Metastatic Liver Carcinoma in the Lung (tissue), 2 donors: ENCODE data around the gene PRKCZ.

GRCh38 chr1:1563817-1565036 lies 10.4 kb downstream of the SSU72 start:
- PRO-cap, 2 experiments: no peak in any of the 2 experiments

- PRO-cap, 2 experiments: no peak in any of the 2 experiments
Measured at GRCh38 chr1:1599042-1599902, 663 bp downstream of the FNDC10 start.

DNA sequence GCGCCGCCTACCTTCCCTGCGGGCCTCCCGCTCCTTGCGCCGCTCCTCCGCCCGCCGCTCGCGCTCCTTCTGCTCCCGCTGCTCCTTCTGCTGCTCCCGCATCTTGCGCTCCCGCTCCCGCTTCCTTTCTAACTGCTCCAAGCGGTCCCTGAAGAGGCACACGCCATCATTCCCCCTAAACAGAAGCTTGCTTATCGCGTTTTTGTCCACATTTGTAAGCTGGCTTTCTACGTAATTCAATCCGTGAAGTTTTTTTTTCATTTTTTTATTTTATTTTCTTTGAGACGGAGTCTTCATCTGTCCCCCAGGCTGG lies 11.9 kb downstream of the CDK11A start:
- PRO-cap, 2 experiments: no peak in any of the 2 experiments

- PRO-cap, 2 experiments: peak in 1 of 2 experiments; most common plus-strand start chr1:1758290 (in 1); most common minus-strand start chr1:1758122 (in 1)
Measured at GRCh38 chr1:1757290-1758530, 20.6 kb downstream of the NADK start.

- PRO-cap, 2 experiments: no peak in any of the 2 experiments
Measured at GRCh38 chr1:1775231-1775949, 2.9 kb downstream of the NADK start.

- PRO-cap, 2 experiments: peak in 1 of 2 experiments; most common minus-strand start chr1:1890432 (in 1)
Measured at GRCh38 chr1:1889671-1890677, 913 bp downstream of the GNB1 start.

DNA sequence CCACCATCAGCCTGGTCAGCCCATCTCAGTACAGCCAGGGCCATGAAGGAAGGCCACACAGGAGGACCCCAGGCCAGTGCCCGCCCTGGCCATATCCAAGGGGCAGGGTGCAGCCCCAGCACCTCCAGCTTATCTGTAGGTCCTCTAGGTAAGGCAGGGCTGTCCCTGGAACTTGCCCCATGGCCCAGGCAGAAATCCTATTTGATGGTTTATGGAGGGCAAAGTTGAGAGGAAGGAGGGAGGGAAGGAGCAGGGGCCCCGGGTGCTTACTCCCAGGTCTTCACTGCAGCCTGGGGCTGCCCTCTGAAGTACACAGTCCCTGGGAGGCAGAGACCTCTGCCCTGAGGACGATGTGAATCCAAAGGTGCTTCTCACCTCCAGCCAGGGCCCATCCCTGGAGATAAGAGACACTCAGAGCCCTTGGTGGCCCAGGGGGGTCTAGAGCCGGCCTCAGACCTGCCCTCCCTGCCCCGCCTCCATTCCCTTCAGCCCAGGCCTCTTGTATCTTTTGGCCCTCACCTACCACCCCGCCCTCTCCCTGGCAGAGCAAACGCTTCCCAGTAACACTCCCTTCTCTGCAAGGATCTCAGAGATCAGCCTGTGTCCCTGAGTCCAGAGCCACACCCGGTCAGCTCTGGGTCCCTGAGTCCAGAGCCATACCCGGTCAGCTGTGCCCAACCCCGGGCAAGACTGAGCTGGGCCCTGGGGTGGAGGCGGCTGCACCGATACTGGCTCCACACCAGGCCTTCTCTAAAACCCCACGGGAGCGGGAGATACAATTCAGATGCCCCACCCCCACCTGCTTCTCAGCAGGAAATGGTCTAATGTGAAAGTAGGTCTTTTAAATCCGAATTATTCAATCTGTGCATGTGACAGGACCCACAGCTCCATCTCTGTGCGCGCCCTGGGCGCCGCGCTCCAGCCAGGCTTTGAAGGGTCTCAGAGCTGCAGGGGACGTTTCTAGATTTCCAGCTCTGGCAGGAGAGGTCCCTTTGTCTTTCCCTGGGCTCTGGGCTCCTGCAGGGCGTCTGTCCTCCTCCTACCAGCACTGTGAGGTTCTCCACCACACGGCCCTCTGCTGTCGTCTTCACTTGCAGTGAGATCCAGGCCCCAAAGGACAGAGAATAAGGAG lies 3.6 kb upstream of the GNB1 start:
- PRO-cap, 2 experiments: no peak in any of the 2 experiments

DNA sequence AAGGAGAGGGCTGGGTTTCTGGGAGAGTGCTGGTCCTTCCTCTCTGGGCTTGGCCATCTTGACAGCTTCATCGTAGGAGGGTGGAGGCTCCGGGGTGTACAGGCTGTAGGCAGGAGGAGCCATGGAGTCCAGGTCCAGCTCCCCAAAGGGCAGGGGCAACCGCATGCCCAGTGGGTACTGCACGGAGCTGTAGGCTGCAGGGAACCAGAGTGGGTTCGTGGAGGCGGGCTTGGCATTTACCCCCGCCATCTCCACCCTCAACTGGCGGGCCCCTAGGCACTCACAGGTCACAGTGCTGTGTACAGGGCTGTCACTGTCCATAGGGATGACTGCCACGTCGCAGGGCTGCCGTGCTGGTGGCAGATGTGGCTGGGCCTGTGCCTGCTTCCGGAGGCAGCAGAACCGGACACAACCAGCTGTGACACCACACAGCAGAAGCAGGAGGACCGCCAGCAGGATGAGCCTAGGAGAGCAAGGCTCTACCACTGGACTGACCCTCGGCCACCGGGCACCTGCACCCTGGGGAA lies 1.0 kb downstream of the TMEM52 start:
- PRO-cap, 2 experiments: no peak in any of the 2 experiments

DNA sequence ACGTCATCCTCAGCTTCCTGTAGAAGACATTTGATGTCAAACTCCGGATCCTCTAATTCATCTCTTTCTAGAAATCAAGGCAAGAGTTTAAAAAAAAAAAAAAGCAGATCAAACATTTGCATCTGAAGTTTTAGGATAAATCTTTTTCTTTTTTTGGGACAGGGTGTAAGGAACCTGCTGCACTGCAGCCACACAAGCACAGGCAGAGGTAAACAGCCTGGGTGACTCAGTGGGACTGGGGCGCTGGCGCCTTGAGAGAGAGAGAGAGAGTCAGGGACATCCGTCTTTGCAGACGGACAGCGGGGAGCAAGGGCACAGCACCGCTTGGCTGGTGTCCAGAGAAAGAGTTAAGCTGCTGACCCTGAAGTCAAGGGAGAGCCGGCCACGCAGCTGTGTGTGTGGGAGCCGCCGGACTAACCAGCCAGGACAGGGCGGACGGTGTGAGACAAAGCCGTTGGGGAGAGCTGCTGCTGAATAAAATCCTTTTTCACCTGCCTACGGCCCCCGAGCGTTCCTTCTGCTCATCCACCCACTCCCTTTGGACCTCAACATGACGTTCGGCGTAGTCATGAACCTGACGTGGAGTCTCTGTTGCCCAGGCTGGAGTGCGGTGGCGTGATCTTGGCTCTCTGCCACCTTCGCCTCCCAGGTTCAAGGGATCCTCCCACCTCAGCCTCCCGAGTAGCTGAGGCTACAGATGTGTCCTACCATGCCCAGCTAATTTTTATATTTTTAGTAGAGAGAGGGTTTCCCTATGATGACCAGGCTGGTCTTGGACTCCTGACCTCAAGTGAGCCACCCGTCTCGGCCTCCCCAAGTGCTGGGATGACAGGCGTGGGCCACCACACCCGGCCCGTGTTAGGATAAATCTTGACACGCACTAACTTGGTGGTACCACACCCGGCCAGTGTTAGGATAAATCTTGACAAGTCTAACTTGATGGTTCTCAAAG lies 14.4 kb downstream of the CFAP74 start:
- PRO-cap, 2 experiments: no peak in any of the 2 experiments

DNA sequence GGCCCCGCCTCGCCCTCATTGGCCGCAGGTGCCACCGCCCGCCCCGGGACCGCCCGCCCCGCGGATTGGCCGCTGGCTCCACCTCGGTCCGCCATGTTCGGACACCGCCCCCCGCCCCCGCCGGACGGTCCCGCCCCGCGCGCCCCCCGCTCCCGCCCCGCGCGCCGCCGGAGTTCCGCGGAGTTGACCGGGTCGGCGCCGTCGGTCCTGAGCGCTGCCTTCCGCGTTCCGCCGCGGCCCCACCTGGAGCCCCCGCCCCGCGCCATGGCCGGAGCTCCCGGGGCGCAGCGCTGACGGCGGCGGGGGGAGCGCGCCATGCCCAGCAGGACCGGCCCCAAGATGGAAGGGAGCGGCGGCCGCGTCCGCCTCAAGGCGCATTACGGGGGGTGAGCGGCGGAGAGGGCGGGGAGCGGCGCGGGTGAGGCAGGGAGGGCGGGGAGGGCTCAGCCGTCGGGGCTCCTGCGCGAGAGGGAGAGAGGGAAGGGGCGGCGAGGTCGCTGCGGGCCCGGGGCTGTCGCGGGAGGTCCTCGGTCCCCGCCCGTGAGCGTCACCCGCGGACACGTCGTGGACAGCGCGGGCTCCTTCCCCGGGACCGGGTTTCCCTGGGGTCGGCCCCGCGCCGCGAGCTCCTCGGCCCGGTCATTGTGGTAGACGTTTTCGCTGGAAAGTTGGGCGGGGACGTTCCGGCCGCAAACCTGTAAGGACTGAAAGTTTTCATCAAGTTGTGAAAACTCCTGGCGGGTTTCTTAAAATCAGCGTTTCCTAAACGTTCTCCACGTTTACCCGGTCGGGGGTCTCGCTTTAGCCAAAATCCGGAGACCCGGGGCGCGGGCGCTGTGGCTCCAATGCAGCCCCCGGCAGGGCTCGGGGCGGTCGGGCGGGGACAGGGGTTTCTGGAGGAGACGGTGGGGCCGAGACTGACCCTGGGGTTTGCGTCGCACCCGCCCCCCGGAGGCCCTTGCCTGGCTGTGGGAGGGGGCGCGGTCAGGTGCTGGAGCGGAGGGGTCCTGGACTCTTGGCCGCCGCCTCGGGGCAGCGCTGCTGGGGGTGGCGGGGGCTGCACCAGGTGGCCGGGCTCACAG lies at the start of gene PRKCZ:
Gene PRKCZ, plus strand, starts transcription at position 96 of the 1,082 bp plus-strand sequence.
- PRO-cap, 2 experiments: peak in 2 of 2 experiments; most common plus-strand start position 180 of the sequence (in 2)

- PRO-cap, 2 experiments: peak in 2 of 2 experiments; most common plus-strand start chr1:2133669 (in 1); most common minus-strand start chr1:2133109 (in 2)
Measured at GRCh38 chr1:2132805-2133842, 61.4 kb downstream of the FAAP20 start.

DNA sequence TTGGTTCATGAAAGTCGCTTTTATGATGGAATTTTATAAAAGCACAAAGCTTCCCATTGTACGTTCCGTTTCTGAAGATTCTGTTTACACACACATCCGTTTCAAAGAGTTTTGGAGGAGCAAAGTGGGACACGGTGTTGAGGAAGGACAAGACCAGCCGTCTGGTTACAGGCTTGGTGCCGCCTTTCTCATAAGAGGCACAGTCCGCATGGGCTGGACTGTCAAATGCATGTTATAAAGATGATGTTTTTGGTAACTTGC lies 60.3 kb downstream of the FAAP20 start:
- PRO-cap, 2 experiments: no peak in any of the 2 experiments

DNA sequence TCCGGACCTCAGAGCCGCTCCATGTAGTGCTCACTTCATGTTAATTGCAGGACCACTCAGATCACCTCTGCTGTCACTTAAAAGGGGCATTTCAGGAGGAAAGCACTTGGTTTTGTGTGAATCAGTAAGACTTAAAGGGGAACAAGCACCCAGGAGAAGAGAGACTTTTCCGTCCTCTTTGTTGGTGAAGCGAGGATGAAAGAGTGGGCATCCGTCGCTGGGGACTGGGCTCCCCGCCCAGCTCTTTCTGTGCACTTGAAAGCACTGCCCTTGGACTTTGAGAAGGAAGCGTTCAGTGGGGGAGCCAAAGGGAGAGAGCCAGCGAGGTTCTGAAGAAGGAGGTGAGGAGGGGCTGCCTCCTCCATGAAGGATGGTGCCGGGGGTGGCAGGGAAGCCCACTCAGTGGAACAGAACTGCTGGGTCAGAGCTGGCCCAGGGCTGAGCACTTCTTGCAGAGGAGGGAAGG lies 56.5 kb downstream of the FAAP20 start:
- PRO-cap, 2 experiments: no peak in any of the 2 experiments

DNA sequence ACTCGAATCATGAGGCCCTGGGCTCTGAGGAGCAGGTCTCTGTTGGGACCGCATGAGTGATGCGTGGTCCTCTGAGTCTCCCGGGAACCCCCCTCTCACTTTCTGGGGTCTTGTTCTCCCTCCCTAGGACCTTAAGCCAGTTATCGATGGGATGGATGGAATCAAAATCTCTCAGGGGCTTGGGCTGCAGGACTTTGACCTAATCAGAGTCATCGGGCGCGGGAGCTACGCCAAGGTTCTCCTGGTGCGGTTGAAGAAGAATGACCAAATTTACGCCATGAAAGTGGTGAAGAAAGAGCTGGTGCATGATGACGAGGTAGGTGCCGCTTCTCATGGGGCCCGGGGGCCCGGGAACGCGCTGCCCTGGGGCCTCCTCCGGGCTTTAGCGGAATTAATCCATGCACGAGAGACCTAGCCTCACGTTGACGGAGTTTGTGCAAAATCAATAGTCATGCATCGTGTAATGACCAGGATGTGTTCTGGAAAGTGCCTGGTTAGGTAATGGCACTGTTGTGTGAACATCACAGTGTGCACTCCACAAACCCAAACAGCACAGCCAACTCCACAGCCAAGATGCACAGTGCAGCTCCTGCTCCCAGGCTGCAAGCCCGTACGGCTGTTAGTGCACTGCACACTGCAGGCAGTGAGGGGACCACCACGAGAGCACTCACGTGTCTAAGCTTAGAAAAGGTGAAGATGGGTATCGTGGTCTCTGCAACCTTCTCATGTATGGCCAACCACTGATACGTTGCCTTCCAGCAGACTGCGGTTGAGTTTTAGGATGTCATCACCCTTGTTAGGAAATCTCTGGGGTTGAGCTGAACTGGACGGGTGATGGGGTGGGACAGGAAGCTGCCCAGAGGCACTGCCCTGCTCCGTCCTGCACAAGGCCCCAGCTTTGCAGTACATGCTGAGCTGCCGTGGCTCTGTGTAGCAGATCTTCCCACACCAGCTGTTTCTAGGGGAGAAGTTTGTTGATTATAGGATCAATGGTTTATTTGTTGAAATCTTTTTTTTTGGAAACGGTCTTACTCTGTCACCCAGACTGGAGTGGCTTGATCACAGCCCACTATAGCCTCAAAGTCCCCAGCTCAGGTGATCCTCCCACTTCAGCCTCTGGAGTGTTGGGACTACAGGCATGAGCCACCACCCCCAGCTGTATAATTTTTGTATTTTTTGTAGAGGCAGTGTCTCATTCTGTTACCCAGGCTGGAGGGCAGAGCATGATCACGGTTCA lies 43.5 kb downstream of the FAAP20 start:
- PRO-cap, 2 experiments: no peak in any of the 2 experiments

- PRO-cap, 2 experiments: no peak in any of the 2 experiments
Measured at GRCh38 chr1:2174110-2174937, 20.2 kb downstream of the FAAP20 start.

- PRO-cap, 2 experiments: peak in 2 of 2 experiments; most common plus-strand start chr1:2212676 (in 1); most common minus-strand start chr1:2212810 (in 1)
Measured at GRCh38 chr1:2212504-2213546, 15.3 kb upstream of the SKI start.

DNA sequence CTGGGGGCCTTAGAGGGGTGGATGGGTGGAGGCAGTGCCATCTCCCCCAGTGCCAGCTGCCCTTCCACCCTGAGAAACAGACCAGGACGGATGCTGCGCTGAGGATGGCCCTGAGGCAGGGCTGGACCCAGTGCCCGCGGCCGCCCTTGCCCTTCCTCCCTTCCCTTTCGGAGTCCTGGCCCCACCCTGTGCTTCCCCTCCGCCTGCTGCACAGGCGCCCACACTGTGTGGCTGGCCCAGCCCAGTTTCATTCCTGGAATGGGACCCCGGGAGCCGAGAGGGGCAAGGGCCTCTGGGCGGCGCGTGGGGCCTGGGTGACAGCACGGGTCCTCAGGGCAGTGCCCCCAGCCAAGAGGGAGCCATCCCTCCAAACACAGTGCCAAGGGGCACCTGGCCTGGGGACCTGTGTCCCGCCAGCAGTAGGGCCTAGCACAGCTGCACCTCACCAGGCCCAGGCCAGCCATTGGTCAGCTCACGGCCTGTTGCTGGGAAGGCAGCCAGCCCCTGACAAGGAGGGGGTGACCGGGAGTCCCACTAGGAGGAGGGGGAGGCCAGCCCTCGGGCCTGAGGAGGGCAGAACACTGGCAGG lies 13.4 kb upstream of the SKI start:
- PRO-cap, 2 experiments: peak in 1 of 2 experiments; most common plus-strand start position 250 of the sequence (in 1); most common minus-strand start position 169 of the sequence (in 1)

DNA sequence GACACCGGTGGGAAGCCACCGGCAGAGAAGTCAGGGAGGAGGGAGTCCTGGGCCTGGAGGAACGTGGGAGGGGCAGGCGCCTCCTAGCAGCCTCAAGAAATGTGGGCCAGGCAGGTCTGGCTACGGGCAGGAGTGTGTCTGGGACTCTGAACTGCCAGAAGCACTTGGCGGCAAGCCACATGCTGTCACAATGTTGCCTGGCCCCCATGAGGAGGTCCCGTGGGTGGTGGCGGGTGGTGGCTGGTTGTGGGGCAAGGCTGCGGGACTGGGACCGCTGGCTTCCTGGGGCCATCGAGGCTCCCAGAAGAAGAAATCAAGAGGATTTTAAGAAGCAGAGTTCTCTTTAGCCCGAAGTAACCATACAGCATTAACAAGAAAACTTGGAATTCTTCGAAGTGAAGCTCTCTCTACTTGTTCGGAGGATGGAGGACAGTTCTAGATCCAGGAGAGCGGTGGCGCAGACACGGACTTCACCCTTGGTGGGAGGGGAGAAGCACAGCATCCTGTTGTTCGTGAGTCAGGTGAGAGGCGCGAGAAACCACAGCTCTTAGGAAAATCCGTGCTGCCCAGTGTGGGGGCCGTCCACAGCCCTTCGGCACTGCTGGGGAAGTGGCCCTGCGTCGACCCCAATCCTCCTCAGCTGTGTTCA lies 12.3 kb downstream of the SKI start:
- PRO-cap, 2 experiments: no peak in any of the 2 experiments

DNA sequence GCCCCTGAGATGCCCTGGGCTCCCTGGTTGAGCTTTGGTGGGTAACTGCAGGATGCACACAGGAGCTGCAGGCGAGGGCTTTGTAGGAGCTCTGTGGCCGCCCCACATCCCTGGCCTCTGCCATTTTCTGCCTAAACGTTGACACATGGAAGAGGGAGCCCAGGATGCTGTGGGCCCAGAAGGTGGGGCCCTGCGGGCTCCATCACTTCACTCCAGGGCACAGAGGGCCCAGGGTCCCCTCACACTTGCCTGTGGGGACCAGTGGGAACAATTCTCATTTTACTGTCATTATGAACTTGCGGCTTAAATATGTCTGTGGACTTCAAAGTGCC lies 12.8 kb downstream of the SKI start:
- PRO-cap, 2 experiments: no peak in any of the 2 experiments

DNA sequence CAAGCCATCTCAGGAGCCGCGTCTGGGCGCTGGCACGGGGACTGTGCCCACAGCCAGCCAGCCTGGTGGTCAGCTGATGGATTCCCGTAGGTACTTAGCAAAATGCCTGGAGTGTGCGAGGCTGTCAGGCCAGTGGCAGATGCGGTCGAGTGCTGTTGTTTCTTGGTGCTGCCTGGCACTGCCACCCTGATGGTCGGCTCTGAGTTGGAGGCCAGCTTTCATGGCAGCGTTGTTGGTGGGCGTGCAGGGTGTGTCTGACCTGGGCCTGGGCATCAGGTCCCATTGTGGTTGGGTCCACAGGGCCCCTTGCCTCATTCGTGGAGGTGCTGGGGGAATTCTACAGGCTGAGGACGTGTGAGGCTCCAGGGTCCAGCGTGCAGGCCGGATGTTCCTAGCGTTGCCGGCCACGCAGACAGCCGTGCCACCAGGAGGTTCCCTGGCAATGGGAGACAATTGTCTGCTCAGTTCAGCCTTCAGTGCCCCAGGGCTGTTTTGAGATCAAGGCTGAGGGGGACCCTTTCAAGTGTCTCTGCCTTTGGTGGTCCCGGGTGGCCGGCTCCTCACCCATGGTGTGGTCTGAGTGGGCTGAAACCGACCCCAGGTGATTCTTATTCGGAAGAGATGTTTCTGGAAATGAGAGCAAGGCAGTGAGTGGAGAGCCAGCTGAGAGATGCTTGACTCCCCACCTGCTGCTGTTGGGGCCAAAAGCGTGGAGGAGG lies 21.0 kb downstream of the SKI start:
- PRO-cap, 2 experiments: no peak in any of the 2 experiments